Skeletal muscle satellite cell (primary cell): Measurements from ENCODE around the genes ZC3H8, IL36B and ZNG1B.

DNA sequence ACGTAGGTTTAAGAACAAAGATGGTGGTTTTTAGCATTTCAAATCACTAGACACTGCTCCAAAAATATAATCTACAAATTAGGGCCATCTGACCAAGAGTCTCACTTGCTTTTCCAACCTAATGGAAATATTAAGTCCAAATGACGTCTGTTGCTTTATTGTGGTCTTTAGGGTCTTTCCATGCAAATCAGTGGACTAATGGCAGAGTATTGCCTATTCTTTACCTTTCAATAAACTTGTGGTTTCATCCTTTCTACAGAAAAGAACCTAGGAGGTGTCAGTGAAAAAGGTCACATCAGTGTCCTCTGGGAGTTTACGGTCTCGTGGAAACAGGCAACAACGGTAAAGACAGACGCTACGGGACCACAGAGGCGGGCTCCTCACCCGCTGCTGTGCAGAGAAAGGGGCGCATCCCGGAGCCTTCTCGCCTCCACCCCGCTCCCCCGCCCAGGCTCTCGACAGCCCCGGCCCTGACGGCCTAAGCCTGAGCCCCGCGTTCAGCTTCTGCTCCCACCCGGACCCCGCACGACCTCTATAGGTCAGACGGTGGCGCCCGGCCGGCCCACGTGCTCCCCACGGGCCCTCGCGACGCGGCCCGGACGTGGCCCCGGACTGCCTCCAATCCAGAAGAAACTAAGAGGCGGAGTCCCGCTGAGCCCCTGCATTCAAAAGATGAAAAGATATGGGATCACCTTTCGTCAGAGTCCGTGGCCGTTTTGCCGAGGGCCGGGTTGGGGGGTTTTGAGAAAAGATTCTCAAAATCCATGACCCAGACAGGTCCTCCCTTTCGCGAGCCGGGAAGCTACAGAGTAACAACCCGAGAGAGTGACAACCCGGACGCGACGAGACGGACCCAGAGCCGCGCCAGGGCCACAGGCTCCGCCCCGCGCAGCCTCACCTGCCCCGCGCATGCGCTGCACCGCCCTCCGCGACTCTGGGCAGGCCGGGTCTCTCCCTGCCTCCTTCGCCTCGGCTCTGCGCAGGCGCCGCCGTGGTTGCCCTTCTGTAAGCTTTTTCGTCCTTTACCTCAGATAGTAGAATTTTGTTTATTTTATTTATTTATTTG is at the start of gene ZC3H8:
Gene ZC3H8, minus strand, starts transcription at position 827 of the 1,066 bp plus-strand sequence.
- CAGE, long polyA plus RNA = no peak

- CAGE, long polyA plus RNA = no peak
These were observed 737 bp downstream of the ZC3H6 start for GRCh38 chr2:112275789-112276879.

GRCh38 chr2:112304552-112305030 is 29.2 kb downstream of the ZC3H6 start:
- CAGE, long polyA plus RNA = no peak

- CAGE, long polyA plus RNA = no peak
These were observed 1.2 kb upstream of the TTL start for GRCh38 chr2:112480538-112481383.

DNA sequence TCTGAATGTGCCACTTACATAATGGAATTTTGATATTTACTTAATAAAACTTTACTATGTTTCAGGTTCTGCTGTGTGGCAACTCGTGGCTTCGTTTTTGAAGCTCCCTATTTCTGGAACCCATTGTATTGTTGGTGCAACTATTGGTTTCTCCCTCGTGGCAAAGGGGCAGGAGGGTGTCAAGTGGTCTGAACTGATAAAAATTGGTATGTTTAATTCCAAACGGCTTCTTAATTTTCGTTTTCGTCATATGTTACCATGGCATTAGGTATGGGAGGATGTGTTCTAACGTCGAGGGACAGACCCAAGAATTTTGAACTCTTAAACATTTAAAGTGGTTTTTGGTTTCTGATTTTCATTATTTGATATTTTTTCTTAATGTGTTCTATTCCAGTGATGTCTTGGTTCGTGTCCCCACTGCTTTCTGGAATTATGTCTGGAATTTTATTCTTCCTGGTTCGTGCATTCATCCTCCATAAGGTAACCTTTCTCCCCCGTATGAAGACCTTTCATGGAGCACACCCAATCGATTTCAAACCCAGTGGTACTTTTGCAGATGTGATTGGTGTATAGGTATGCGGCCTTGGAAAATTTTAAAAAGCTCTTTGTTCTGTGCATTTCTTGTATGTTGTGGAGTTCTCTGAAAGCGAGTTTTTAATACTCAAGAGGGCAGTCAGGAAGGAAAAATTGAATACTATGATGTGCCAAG is 1.7 kb downstream of the SLC20A1 start:
- CAGE, long polyA plus RNA = no peak

GRCh38 chr2:112652423-112653221 is 6.9 kb downstream of the SLC20A1 start:
- CAGE, long polyA plus RNA = no peak

DNA sequence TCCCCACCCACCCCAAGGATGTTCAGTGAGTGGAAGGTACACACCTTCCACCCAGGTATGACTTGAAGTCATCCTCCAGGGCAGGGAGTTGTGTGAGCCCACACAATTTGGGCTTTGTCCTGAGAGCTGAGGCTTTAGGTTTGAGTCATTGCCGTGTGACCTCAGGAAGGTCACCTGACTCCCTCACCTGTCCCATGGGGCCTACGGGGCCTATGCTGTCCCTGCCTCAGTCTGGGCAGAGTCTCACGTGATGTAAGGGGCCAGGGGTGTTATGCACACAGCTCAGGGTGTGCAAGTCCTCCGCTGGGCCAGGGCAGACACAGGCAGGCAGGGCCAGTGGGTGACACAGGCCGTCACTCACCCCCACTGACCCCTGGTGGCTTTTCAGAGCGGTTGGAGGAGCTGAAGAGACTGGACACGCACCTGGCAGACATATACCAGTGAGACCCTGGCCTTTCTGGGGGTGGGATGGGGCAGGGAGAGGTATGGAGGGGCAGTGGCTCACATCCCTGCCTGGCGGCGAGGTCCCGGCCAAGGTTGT is 5.1 kb downstream of the NT5DC4 start:
- CAGE, long polyA plus RNA = no peak

GRCh38 chr2:112811745-112812468 is 24.7 kb downstream of the IL1B start:
- CAGE, long polyA plus RNA = no peak

- CAGE, long polyA plus RNA = no peak
These were observed 27.5 kb upstream of the IL1B start for GRCh38 chr2:112863995-112864503.

- CAGE, long polyA plus RNA = no peak
These were observed 9.8 kb downstream of the IL37 start for GRCh38 chr2:112920759-112921230.

- CAGE, long polyA plus RNA = no peak
These were observed at the start of gene IL36B for GRCh38 chr2:113052701-113053168. TSS of gene IL36B (minus strand) at chr2:113052867.

DNA sequence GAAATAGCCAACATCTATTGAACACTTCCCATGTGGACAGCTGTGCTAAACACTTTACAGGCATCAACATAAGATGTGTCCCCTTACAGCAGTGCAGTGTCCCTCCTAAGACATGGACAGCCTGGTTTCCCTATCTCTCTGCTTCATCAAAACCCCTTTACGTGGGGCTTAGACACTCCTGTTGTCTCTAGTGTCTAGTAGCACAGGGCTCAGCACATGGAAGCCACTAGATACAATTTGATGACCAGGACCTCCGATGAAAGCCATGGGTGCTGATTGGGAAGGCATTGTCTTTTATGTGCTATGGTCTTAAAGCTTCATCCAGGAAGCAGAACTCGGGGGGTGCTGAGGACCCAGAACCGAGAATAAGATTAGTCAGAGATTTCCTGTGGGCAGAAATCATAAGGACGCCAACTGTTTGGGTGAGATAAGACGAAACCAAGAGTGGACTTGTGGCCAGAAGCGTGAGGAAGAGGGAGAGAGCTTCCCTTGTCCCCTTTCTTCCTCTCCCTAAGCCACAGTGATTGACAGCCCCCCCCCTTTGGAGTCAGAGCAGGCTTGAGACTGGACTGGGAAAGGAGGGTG is 3.4 kb upstream of the IL1RN start:
- CAGE, long polyA plus RNA = no peak

DNA sequence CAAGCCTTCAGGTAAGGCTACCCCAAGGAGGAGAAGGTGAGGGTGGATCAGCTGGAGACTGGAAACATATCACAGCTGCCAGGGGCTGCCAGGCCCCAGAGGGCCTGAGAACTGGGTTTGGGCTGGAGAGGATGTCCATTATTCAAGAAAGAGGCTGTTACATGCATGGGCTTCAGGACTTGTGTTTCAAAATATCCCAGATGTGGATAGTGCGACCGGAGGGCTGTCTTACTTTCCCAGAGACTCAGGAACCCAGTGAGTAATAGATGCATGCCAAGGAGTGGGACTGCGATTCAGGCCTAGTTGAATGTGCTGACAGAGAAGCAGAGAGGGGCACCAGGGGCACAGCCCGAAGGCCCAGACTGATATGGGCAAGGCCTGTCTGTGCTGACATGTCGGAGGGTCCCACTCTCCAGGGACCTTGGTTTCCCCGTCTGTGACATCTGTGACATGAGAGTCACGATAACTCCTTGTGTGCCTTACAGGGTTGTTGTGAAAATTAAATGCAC is 386 bp downstream of the IL1RN start:
- CAGE, long polyA plus RNA = no peak

GRCh38 chr2:113182464-113183629 is 9.1 kb downstream of the PSD4 start:
- CAGE, long polyA plus RNA = no peak

DNA sequence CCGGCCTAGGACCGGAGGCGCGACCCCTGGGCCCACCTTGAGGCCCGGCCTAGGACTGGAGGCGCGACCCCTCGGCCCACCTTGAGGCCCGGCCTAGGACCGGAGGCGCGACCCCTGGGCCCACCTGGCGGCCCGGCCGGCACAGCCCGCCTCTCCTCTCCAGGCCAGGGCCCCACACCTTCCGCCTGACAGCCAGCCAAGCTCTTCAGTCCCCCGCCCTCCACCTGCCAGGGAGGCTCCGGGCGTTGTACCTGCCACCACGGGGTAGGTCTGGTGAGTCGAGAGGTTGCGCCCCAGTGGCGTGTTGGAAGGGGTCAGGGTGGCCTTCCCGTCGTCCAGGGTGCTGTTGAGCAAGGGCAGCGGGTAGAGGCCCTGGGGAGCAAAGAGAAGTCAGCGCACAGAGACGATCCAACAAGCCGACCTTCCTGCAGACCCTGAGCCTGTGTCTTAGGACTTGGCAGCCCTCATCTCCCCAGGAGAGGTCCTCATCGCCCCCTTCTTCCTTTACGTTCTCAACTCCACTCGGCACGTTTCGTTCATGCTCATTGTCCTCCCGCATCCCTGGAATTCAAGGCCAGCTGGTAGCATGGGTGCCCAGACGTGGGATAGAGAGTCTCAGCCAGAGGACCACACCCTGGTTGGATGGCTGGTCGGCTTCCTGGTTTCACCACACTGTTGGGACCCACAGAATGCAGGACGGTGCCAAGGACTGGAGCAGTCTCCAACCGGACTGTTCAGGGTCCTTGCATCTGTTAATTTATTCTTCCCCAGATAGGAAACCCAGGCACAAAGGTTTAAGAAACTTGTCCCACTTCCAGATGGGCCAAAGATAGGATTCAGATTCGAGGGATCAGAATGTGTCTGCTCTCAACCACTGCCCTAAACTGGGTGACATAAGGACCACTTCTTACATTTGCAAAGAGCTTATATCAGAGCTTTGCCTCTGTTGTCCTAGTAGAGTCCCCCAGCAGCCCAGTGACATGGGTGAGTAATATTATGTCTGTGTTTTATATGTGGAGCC is 42.1 kb downstream of the PAX8 start:
- CAGE, long polyA plus RNA = no peak

DNA sequence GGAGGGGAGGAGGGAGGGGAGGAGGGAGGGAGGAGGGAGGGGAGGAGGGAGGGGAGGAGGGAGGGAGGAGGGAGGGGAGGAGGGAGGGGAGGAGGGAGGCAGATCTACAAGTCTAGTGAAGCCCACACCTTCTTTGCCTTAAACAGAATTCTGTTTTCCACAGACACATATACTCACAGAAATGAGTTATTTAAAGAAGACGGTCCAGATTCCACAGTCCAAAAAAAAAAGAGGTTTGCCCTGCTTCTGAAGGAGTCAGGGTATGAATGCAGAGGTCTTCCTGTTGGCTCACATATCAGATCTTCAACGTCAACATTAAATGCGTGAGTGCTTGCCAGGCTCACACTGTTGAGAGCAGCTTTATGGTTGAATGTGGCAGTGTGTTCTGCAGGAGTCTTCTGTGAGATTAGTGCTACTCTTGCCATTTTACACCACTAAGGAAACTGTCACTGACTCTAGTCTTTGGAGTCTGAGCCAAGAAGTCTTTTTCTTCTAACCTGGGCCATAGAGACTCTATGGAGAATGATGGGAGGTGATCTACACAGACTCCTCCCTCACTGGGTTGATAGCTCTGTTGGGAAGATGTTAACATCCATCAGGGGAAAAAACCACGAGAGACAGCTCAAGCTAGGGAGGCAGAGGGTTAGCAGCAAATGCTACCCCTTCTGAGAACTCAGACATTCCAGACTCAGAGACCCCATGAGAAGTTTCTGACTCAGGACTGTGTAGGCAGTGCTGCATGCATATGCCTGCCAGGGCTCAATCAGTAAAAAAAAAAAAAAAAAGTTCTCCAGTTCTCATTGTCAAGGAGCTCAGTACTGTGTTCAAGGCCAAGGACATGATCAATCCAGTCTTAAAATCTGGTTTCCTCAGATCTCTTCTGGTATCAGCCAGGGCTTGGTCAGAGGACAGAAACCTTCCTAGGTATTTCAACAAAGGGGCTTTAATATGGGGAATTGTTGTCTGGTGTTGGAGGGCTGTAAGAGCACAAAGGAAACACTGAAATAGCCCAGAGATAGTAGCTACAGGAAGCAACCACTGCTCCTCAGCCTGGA is 23.2 kb downstream of the PAX8 start:
- CAGE, long polyA plus RNA = no peak

DNA sequence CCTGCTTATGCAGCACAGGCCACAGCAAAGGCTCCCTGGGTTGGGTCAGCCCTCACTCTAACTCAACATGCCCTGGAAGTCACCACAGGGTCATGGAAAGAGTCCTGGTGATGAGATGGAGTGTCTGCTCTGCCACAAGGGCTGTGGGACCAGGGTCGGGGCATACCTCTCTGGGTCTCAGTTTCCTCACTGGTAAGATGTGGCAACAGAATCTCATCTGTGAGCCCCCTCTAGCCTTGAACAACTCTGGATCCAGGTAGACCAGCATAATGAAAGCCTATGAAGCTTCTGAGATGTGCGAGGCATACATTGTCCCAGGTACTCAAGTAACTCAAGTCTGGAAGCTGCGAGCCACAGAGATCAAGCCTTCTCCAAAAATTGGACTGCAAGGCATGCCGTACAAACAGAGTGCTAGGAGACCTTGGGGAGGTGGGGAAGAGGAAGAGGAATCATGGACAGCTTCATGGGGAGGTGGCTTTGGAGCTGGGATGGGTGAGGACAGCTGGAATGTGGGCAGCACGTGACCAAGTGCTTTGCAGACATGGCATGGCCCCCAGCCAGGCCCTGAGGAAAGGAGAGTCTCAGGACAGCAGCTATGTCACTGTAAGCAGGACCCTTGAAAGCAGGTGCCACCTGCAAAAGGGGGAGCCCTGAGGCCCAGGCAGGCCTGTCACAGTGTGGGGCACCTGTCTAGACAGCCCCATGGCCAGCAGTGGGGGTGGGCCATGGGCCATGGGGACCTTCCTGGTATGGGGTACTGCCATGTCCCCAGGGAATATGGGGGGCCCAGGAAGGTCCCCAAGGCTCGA is 10.3 kb downstream of the PAX8 start:
- CAGE, long polyA plus RNA = no peak

GRCh38 chr2:113283659-113284426 is 5.1 kb upstream of the PAX8 start:
- CAGE, long polyA plus RNA = no peak

GRCh38 chr2:113288241-113289290 is 9.8 kb upstream of the PAX8 start:
- CAGE, long polyA plus RNA = no peak

- CAGE, long polyA plus RNA = no peak
These were observed at the start of gene ZNG1B for GRCh38 chr2:113437628-113438203. TSS of gene ZNG1B (plus strand) at chr2:113437691.